Islet of Langerhans (tissue), 1 donor: ENCODE results near the genes SLC22A5 and IL5.

GRCh38 chr5:132368963-132369189 lies 634 bp upstream of the SLC22A5 start:
- RRBS, result no CpG with 5 or more reads among the region's 2 CpGs

DNA sequence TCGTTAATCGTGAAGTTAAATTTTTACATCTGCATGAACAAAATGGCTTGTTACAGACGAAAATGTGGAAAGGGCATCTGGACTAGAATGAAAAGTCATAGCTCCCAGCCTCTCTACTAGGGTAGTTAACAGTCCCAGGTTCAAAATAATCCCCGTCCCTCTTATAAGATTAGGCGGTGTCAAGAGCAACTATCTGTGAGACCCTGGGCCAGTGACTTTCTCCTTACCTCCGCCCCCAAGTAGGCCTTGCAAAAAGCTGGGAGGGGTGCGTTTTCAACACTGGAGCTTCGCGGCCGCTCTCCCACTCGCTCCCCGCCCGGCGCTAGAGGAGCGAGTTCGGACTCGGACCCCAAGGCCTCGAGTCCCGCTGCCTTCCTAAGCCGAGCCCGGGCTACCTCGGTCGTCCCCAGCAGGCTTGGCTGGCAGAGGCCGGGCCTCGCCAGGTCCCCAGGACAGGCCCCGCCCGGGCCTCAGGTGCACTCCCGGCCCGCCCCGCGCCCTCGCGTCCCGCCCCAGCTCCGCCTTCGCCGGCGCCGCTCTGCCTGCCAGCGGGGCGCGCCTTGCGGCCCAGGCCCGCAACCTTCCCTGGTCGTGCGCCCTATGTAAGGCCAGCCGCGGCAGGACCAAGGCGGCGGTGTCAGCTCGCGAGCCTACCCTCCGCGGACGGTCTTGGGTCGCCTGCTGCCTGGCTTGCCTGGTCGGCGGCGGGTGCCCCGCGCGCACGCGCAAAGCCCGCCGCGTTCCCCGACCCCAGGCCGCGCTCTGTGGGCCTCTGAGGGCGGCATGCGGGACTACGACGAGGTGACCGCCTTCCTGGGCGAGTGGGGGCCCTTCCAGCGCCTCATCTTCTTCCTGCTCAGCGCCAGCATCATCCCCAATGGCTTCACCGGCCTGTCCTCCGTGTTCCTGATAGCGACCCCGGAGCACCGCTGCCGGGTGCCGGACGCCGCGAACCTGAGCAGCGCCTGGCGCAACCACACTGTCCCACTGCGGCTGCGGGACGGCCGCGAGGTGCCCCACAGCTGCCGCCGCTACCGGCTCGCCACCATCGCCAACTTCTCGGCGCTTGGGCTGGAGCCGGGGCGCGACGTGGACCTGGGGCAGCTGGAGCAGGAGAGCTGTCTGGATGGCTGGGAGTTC lies at the start of gene SLC22A5:
Gene SLC22A5, plus strand, starts transcription at position 521 of the 1,140 bp plus-strand sequence.
- RRBS, result 3% methylated on average over 27 of the region's 106 CpGs

- RRBS, result no CpG with 5 or more reads among the region's 3 CpGs
These were observed 2.5 kb downstream of the SLC22A5 start for GRCh38 chr5:132371941-132372491.

DNA sequence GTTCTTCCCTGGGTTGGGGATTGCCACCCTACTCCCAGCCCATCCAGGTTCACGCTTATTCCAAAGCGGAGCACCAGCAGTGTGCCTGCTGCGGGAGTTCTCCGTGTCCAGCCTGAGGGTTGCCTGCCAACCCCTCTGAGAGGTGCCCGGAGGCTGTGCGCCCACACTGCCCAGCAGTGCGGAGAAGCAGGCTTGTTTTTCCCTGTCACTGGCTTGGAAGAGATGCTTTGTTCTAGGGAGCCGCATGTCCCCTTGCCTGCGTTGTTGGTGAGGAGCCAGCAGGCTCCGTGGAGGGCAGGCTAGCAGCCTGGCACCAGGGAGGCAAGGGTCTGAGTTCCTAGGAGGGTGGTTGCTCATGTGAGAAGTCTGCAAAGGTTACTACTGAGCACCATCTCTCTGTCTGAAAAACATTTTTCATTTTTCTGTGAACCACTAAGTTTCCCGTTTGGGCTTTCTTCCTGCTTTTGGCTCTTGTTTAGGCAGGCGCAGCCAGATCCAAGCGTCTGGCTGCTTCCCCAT lies 7.6 kb downstream of the SLC22A5 start:
- RRBS, result no CpG with 5 or more reads among the region's 13 CpGs

DNA sequence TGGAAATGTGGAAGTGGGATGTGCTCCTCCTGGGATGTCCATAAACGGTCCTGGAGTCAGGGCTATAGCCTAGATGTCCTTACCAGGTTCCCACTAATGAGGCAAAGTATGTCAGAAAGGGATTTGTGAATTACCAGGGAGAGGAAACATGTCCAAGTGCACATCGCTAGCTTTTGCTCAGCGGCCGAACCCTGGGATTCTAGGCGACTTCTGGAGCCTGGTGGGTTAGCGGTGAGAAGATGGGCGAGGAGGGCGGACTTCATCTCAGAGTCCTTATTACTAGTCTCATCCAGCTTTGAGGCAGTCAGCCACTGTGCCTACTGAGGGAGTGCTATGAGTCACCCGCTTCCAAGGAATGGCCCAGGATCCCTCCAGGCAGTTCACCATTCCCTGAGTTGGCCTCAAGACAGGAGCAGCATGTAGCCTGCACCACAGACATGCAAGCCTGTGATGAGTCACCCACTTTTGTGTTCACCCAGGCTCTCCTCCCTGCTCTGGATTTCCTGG lies 20.0 kb downstream of the SLC22A5 start:
- RRBS, result no CpG with 5 or more reads among the region's 9 CpGs

DNA sequence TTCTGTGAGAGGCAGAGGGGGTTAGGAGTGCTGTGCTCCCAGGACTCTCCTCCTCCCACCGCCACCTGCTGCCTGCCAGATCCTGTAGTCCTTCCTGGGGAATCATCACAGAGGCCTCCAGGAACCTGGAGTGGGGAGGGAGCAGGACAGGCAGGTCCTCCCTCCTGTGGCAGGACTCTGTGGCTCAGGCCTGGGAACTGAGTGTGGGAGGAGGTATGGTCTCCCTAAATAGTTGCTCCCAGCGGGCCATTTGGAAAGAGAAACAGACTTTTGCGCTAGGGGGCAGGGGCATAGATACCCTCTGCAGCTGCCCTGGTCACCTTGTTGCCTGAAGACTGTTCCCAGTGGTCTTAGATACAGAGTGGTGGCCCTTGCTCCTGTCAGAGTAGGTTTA lies 55.5 kb downstream of the SLC22A5 start:
- RRBS, result no CpG with 5 or more reads among the region's 3 CpGs

DNA sequence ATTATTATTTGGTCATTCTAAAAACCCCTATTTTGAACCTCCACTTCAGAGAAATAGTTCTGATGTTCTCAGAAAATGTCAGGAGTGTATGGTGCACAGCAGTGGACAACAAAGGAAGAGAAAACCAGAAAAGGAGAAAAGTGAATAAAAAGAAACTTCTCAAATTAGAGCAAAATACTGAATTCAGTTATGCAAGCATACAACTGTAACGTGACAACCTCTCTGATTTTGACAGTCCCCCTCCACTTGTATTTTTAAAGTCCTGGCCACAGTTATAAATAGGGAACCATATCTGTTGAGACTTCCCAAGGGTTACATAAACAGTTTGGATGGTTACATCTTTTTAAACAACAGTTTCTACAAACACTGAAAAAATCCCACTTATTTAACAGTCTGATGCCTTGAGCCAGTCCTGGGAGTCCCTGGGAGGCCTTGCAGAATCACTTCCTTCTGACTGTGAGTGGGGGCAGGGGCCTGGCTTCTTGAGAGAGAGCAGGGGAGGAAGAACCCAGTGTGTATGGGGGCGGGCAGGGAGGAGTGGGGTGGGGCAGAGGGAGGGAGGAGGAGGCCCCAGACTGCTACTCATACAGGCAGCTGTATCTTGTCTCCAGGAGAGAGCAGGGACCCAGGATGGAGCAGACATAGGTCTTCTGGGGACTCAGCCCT lies 53.1 kb downstream of the IRF1 start:
- RRBS, result no CpG with 5 or more reads among the region's 2 CpGs

- RRBS, result no CpG with 5 or more reads among the region's 7 CpGs
These were observed 33.6 kb downstream of the IRF1 start for GRCh38 chr5:132456888-132457376.

DNA sequence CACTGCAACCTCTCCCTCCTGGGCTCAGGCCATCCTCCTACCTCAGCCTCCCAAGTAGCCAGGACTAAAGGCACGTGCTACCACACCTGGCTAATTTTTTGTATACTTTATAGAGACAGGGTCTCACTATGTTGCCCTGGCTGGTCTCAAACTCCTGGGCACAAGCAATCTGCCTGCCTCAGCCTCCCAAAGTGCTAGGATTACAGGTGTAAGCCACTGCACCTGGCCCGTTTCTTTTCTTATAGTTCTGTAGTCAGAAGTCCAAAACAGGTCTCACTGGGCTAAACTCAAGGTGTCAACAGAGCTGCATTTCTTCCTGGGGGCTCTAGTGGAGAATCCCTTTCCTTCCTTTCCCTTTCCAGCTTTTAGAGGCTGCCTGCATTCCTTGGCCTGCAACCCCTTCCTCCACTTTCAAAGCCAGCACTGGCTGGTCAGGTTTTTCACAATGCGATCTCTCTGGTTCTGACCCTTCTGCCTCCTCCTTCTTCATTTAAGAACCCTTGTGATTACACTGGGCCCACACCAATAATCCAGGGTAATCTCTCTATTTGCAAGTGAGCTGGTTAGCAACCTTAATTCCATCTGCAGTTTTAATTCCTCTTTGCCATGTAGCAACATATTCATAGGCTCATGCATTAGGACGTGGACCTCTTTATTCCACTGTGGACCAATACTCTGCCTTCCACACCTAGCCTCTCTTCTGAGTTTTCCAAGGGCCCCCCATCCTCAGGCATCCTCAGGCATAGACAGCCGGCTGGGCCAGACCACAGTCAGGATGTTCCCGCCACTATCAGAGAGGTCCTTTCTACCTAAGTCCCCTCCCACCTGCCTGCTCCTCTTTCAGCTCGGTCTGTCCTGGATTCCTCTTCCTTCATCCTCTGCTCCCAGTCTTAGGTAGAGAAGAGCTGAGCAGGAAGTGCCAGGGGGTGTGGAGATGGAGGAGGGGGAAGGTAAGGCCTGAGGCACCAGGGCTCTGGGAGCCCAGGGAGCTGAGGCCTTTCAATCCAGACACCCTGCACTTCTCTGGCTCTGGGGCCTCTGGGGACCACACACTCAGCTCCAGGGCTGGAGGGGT lies 16.1 kb downstream of the IRF1 start:
- RRBS, result no CpG with 5 or more reads among the region's 7 CpGs

DNA sequence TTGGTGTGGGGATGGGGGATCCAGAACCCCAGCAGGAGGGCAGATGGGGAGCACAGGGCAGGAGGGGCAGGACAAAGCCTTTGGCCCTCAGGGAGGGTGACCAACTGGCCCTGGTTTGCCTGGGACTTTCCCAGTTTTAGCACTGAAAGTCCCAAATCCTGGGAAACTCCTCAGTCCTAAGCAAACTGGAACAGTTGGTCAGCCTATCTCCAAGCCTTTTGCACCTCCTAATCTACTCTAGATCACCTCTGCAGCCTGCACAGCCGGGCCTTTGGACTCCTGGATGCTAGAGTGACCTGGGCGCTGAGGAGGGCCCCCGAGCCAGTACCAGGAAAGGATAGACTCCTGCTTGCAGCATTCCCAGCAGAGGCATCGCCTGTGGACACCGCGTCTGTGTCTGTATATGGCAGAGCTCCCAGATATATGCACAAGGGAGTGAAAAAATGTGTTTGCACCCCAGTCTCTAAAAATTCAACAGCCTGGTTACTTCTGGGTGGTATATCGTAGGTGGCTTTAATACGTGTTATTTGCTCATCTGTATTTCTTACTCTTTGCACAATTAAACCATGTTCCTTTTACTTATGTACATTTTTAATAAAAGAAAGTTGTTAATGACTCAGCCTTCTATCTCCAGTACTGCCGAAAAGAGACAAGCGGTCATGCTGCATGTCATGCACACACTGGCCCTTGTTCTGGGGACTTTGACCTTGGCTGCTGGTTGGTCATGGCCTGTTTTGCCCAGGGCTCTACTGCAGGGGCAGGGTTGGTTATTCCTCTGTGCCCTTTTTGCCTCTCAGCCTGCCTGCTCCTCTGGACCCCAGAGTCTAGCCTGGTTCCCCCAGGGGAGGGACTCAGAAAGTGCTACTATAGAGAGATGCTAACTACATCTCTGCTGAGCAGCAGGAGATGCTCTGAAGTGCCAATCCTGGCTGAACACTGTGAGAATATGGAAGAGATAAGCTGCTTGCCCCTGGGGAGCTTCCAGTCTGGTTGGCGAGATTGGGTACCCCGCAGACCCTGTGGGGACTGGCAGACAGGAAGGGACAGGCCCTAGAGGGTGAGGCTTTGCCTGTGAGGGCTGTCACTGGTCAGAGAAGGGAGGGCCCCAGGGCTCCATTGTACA lies 14.8 kb downstream of the IRF1 start:
- RRBS, result no CpG with 5 or more reads among the region's 12 CpGs

DNA sequence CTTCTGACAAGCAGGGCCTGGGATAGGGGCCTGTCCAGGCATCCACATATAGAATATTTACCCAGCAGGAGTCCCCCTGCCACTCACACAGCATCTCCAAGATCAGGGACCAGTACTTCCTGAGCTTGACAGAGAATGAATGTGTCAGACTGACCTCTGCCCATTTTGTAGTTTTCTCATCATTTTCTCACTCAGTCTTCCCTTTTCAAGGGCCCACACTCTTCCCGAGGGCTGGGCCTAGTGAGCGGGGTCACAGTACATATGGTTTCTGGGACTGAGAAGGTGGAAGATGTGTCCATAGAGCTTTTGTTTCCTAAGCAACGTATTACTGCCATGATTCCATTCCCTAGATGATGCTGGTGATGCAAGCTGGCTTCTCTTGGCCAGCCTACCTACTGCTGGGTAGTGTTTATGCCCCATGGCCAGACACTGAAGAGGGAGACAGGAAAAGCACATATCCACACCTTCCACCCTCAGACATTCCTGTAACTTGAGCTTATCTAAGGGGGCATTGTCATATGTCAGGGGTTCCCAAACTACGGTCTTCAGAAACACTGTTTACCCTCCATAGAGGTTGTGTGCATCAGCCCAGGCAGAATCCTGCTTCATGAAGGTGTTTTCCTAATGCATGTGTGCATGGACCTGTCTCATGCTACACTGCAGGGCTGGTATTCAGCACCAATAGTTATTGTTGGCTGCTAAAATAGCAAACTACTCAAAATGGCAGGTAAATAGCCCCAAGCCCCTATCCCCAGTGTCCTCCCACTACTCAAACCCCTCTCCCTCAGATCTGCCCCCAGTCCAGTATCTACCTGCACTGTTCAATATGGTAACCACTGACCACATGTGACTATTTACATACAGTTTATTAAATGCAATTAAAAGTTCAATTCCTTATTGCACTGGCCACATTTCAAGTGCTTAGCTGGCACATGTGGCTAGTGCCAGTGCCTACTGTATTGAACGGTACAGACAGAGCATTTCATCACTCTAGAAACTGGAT lies 9.5 kb downstream of the IRF1 start:
- RRBS, result no CpG with 5 or more reads among the region's 5 CpGs

GRCh38 chr5:132543287-132543742 lies at the start of gene IL5:
TSS of gene IL5 (minus strand) at chr5:132543522.
- RRBS, result no CpG with 5 or more reads among the region's 7 CpGs

DNA sequence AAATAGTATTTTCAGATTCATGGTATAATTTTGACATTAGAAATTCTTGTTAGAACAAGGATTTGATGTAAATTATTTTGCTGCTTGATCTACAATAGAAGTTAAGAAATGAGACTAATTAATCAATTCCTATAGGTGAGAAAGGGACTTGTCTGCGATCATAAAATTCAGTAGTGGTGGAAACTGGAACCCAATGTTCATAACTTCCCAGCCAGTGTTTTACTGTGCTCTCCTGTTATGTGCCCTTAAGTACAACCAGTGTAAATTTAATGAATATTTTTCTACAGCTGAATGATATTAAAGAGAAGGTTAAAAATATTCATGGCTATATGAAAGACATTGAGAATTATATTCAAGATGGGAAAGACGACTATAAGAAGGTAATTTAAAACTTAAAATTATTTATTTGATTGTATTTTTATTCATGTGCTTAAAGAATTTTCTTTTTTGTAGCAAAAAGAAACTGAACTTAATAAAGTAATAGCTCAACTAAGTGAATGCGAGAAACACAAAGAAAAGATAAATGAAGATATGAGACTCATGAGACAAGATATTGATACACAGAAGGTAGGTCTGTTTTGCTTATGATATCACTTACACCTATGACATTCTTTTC lies 49.0 kb upstream of the IL13 start:
- RRBS, result no CpG with 5 or more reads among the region's 3 CpGs

- RRBS, result 93% methylated on average over 8 of the region's 26 CpGs
These were observed 13.9 kb downstream of the CCNI2 start for GRCh38 chr5:132760872-132761742.

- RRBS, result no CpG with 5 or more reads among the region's 31 CpGs
These were observed 6.3 kb downstream of the SOWAHA start for GRCh38 chr5:132819355-132819946.

GRCh38 chr5:132824882-132826136 lies 5.1 kb downstream of the SHROOM1 start:
- RRBS, result 83% methylated on average over 72 of the region's 106 CpGs

DNA sequence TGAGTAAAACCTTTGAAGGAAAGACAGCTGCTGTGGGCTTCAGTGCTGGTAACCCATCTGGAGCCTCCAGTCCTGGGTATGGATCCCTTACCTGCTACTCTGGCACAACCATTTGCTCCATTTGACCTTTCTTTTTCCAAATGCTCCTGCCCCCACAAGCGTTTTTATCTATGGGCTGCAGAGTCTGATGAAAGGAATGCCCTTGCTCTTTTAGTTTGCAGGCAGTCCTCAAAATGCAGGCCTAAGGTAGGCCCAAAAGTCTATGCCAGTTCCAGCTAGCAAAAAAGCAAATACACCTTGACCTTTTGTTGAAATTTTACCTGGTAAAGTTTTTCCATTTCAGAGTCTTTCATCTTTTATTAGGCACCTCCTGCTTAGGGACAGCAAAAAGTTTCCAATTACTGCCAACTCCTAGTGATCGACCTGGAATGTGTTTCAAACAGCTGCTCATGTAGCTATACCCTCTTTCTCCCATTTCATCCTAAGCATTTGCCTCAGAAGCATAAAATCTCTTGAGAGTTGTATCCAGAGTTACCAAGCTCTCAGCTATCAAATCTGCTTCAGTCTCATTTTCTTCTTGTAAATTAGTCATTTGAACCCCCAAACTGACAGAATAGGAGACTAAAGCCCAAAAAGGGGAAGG lies 2.7 kb upstream of the LEAP2 start:
- RRBS, result no CpG with 5 or more reads among the region's 2 CpGs

DNA sequence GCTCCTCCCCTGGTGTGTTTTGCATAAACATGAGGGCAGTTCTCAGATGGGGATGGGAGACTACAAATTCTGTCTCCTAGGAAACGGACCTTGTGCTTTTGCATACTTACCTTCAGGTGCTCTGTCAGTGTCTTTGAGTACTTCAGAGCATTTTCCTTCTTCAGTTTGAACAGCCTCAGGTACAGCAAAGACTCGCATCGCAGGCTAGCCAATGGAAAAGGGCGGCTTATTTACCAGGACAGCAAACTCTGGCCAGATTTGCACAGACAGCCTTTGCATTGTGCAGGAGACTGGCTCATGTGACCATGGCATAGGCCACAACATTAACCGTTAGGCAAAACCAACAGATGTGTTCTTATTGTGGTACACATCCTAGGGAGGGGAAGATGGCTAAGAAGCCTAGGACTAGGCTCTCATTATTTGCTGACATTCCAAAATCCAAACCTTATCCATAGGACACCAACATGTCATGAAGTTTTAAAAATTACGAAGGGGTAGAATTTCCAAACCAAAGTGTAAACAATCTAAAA lies 12.8 kb downstream of the LEAP2 start:
- RRBS, result no CpG with 5 or more reads among the region's 6 CpGs

- RRBS, result no CpG with 5 or more reads among the region's 9 CpGs
These were observed 21.2 kb downstream of the AFF4 start for GRCh38 chr5:132942239-132942720.

DNA sequence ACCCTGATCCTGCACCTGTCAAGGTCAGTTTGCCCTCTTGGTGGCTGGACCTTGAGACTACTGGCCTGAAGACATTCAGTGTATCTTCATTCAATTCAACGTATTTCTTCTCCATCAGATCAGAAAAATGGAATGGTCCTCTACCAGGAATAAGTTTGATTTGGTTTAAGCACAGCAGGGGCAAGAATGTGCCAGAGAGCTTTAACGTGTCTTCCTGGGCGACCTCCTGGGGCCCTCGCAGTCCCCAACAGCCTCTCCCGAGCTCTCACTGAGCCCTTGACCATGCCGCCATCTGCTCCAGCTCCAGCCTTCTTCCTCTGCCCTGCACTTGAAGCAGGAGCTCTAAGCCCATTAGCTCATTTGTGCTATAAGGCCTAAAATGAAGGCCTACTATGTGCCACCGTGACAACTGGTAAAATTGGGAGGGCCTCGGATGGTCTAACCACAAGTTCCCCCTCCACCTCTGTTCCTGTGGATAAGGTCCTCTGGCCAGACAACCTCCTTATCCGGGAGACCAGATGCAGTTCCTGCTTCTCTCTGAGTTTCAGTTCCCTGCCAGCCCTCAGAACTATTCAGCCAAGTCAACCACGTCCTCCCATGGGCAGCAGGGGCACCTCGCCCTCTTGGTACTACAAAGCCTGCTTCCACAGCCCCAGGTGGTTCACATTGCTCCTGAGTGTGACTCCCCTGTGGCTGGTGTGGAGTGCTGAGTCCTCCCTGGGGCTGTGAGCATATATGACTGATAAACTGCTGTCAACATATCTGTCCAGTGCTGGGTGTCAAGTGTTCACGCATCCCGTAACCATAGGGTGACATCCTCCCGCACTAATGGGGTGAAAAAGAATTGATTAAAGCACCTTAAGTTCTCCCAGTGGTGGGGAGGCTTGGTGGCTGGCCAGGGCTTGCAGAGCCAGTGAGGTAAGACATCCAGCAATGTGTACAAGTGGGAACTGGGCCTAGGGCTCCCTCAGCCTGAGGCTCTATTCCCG lies 35.8 kb downstream of the C5orf15 start:
- RRBS, result no CpG with 5 or more reads among the region's 15 CpGs